GM12891 (cell line): Measurements from ENCODE around the genes LONP1, CLPP and DENND1C.

GRCh38 chr19:5695629-5695936 lies 5.5 kb downstream of the RPL36 start:
- RRBS = 0% methylated on average over 2 of the region's 11 CpGs

DNA sequence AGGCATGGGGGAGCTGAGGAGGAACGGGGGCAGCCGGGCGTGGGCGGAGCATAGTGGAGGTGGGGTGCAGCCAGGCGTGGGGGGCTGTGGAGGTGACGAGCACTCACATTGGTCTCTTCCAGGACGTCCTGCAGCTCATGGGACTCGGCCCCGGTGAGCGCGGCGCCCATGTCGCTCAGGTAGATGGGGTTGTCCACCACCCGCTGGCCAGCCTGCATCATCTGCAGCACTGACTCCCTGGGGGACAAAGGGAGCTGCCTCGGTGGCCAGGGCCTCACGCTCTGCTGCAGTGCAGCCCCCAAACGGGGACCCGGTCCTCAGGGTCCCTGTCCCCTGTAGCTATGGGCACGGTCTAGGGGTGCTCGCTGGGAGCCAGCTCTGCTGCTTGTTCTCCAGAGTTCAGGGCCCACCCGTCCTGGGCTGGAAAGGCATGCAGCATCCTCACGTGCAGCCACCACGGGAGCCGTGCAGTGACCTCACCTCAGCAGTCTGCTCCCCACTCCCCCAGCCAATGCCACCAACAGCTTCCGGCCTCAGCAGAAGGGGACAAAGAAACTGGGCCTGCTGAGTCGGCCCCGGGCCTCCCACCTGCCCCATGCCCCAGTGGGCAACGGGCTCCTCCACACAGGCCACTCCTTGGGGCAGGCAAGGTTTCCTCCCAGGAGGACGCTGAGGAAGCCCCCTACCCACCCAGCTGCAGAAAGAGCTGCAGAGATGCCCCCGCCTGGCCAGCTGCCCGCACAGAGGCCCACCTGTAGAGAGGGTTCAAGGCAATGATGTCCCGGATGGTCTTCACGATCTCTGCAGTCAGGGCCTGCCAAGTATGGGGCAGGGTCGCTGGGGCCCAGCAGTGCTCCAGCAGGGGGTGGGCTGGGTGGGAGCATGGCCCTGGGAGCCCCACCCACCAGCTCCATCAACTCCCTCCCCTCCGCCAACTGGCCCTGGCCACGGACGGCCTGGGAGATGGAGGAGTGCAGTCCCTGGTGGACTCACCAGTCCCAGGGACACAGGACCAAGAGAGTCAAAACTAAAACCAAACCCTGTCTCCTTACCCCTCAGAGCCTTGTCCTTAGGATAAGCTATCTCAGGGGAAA lies 12.0 kb downstream of the LONP1 start:
- RRBS = no CpG with 5 or more reads among the region's 37 CpGs

DNA sequence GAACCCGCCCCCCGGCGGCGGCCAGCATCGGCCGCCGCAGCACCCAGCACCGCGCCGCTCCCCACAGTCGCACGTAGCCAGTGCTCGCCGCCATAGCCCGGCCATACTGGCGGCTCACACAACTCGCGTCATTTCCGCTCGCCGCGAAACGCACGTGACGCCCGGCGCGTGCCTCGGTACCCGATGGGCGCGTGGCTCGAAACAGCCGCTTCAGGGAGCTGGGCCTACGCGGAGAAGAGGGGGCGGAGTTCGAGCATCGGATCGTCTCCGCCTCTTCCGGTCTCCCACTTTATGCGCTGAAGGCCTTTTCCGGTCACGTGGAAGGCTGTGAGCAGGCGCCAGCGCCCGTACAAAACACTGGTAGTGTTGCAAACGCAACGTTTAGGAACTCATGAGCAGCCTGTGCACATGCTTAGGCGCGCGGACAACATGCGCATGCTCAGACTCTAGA lies at the start of gene LONP1:
Gene LONP1, minus strand, starts transcription at position 108 of the 451 bp plus-strand sequence.
- RRBS = under 1% methylated on average over 23 of the region's 54 CpGs

DNA sequence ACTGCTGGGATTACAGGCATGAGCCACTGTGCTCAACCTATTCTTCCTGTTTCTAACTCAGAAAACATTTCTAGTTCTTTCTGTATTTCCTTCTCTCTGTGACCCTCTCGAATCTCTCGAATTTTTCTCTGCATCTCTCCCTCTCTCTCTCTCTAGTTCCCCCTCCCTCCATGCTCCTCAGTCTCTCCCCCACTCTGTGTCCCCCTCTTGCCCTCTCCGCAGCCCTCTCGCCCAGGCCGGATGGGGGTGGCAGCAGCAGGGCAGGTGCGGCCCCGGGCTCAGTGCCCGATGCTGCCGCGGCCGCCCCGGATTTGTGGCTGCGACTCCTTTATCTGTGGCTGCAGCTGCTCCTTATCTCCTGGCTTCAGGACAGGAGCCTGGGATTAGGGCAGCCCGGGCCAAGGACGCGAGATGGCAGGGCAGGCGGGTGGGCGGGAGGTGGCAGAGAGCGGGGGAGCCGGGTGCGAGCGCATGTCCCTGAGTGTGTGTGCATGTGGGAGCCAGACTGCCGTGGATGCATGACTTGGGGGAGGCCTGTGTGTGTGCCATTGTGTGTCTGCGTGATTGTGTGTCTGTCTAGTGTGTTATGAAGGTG lies 5.7 kb upstream of the NRTN start:
- RRBS = 44% methylated on average over 9 of the region's 24 CpGs

GRCh38 chr19:5828462-5828775 lies 11.1 kb downstream of the FUT6 start:
- RRBS = no CpG with 5 or more reads among the region's 18 CpGs

DNA sequence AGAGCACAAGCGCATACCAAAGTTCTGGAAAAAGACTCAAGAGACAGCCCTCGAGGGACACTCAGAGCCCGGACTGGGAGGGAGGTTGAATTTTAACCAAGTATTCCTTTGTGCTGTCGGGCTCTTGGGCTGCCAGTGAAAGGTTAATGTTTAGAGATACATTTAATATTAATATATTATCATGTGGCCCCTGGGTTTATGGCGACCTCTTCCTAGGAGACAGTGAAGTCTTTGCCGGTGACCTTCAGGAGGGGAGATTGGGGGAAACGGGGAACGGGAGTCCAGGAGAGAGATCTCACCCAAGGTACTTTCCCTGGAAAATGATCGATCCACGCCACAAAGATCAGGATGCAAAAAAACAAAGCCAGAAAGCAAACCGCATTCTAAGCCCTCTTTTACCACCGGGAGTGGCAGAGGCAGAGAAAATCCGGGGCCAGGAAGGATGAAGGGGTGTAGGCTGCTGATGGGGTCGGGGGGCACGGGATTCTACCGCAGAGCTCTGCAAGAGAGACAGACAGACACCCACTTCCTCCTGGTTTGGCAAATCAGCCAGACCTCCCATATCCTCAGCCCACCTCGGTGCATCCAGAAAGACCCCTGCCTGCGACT lies 1.5 kb downstream of the FUT6 start:
- RRBS = no CpG with 5 or more reads among the region's 18 CpGs

DNA sequence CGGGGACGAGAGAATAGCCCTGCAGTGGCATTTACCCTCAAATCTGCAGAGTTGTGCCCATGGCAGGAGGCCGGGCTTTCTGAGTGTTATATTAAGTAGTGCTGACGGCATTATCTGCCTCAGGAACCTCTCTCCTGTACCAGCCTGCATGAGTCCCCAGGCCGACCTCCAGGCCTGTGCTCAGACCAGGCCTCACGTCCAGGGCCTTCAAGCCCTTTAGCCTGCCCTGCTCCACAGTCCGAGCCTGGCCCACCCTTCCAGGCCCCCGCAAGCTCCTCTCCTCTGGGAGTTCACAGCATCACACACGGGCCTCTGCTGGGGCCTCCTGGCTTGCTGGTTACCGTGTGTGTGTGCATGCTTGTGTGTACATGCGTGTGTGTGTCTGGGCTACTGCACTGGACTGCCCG lies 26.8 kb downstream of the CAPS start:
- RRBS = no CpG with 5 or more reads among the region's 12 CpGs

DNA sequence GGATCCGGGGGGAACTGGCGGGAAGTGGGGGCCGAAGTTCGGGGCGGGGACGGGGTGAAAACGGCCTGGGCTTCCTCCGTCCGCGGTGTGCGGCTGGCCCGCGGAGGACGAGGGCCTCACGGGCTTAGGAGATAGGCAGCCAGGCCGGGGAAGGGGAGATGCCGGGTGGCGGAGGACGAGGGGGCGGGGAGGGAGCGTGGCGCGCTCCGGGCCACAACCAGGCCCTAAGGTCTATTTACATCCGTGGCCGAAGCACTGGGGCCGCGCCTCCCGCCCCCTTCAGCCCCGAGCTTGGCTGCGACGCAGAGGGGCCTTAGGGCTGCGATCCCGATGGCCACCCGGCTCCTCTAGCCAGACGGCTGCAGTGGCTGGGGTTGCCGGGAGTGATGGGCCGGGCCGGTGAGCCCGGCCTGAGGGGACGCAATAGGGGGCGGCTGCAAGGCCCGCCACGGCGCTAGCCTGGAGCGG lies 420 bp downstream of the RANBP3 start:
- RRBS = 2% methylated on average over 8 of the region's 46 CpGs

DNA sequence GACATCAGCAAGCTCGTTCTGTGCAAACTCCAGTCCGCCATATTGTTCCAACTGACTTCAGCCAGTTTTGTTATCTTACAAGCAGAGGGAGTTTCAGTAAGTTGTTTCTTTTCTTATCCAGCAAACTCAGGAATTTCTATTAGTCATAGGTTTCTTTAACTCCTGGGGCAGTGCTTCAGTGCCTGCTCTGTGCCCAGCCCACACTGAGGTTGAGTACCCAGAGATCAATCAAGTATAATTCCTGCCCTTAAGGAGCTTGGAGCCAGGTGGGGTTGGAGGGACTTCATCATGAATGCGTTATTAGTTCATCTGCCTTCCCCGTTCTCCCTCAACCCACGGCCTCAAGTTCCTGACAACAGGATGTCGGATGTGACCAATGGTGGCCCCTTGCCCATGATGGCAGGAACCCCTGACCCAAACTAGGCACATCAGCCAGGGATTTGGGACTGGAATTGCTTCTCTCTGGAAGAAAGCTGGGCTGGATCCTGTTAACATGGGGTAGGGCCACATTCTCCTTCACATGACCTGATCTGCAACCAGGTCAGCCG lies 7.6 kb upstream of the RANBP3 start:
- RRBS = no CpG with 5 or more reads among the region's 7 CpGs

DNA sequence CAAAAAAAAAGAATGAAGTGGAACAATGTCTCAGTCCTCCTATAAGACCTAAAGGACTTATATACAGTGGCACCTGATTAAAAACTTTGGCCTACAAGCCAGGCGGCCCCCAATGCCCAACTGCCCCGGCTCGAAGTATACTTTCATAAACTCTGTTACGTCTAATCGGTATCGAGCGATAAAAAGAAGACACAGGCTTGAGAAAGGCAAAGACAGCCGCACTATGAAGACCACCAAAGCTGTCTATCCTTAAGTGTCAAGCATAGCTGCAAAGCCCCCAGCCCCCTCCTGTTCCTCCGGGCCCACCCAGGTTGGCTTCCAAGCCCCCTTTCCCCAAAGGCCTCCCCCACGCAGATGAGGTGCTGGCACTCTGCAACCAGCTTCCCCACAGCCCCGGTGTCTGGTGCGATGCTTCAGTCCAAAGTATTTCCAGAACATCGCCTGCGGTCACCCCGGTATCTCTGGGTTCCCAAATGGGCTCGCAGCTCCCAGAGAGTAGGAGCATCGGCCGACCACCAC lies 20.4 kb upstream of the RANBP3 start:
- RRBS = 100% methylated on average over 1 of the region's 18 CpGs

DNA sequence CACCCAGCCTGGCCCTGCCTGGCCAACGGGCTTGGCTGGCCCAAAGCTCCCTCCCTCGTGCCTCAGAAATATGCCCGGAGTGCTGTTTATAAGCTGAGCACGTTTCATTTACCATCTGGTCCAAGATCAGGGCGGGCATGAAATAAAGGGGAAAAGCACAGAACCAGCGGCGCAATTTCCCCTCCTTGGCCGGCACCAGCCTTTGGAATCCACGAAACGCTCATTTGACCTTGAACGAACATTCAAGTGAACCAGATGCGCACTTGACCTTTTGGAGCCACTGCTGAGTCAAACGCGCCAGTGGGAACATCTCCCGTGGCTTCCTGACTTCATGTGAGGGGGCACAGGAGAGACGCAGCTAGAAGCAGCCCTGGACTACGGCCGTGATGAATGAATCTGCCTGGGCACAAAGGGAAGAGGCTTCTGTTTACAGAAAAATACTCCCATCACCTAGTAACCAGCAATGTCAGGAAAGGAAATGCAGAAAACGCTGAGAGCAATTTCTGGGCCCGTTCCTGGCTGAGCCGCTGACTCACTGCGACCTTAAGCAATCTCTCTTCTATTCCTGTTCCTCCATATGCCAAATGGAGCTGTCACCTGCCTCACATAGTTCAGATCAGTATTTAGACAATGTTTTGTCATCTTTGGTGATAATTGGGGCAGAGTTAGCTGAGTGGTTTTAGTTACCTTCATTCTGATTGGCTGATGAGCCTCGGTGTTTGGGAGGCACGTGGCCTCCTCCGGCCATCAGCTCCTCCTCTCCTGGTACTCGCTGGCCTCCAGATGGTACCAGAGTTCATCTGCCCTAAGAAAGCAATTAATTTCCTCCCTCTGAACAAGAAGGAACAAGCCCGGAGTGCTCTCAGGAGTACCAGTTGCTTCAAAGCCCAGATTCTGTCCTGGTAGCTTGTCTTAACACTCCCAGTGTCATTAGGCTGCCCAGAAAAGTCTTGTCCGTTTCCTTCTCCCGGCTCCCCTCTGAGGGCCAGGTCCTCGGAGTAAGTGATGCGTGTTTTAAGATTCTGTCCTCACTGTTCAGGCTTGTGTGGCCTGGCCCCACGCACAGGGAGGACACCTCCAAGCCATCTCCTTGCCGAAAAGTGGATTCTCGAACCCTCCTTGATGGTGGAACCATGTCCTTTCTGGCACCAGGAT lies 53.0 kb downstream of the RFX2 start:
- RRBS = no CpG with 5 or more reads among the region's 34 CpGs

GRCh38 chr19:6107711-6108235 lies 2.5 kb downstream of the RFX2 start:
- RRBS = no CpG with 5 or more reads among the region's 5 CpGs

DNA sequence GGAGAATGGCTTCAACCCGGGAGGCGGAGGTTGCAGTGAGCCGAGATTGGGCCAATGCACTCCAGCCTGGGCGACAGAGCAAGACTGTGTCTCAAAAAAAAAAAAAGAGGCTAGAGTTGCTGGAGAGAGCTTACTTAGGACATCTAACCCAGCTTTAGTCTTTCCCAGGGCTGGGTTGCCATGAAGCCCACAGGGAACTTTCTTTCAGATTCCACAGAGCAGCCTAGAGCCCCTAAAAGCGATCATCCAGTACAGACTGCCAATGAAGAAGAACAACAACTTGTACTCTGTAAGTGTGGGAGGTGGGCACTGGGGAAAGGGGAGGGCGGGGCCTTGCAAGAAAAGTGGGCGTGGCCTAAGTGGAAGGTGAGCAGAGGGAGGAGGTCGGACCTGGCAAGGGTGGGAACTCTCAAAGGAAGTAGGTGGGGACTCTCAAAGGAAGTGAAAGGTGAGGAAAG lies 25.6 kb downstream of the ACSBG2 start:
- RRBS = no CpG with 5 or more reads among the region's 8 CpGs

DNA sequence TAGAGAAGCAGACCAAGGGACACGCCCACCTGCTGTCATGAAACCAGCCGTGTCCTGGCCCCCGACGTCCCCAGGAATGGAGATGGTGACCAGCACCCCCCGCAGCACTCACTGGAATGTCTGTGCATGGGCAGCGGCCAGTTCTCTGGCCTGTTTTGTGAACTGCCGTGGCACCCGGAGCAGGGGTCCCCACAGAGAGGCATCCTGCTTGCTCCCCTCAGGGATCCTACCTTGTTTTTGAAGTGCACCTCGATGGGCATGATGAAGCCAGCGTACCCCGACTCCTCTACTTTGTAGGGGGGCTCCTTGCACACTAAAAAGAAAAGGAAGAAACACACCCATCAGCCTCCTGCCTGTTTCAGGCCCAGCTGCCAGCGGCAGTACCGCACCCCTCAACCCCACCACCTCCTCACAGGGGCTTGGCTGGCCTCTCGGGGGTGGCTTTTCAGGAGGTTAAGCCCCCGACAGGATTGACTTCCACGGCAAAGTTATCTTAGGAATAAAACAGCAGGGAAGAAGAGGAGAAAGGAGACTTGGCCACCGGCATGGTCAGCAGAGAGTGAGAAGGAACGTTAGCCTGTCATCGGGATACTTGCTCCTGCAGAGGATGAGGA lies 17.7 kb downstream of the MLLT1 start:
- RRBS = no CpG with 5 or more reads among the region's 19 CpGs

DNA sequence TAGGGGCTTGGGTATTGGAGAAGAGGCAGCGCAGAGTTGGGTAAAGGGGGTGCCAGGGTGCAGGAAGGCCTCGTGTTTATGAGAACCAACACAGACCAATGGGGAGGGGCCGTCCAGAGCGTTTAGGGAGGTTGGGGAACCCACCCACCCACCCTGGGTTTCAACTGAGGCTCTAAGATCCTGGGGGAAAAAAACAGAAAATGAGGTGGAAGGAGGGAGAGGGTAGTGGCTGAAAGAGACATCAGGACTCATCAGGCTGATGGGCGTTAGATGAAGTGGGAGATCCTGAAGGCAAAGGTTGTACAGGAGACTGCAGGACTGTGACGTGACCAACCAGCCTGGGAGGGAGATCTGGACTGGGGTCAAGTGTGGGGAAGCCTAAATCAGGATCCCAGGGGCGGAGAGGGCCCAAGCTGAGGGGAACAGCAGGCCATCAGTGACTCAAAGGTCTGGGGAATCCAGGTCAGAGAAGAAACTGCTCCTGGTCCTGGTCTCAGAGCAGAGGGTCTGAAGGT lies 1.4 kb downstream of the MLLT1 start:
- RRBS = no CpG with 5 or more reads among the region's 7 CpGs

DNA sequence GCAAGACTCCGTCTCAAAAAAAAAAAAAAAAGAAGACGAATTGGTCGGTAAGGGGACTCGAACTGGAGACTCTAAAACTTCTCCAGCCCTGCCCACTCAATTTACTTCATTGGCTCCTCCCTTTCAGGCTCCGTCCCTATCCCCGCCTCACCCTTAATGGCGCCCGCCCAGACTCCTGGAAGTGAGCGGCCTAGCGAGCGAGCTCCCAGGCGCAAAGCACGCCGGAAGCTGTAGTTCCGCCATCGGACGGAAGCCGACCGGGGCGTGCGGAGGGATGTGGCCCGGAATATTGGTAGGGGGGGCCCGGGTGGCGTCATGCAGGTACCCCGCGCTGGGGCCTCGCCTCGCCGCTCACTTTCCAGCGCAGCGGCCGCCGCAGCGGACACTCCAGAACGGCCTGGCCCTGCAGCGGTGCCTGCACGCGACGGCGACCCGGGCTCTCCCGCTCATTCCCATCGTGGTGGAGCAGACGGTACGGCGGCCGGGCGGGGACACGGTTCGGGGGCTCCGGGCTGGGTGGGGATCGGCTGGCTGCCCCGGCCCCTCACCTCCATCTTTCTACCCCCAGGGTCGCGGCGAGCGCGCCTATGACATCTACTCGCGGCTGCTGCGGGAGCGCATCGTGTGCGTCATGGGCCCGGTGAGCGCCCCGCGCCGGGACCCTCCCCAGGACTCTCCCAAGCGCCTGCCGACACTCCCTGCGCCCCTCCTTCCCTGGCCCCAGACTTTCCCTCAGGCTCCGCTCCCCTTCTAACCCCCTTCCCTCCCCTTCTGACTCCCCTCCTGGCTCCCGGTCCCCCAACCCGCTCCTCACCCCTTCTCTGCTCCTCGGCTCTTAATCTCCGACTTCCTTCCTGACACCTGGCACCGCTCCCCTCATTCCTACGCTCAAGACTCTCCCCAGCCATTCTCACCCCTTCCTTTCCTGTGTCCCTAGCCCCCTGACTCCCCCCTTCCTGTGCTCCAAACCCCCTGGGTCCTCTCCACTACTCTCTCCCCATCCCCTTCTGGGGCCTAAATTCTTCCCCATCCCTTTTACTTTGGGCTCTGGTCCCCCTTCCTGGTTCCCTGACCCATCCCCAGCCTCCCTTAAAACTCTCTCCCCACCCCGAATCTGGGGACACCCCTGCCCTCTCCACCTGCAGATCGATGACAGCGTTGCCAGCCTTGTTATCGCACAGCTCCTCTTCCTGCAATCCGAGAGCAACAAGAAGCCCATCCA lies at the start of gene CLPP:
Gene CLPP, plus strand, starts transcription at position 231 of the 1,222 bp plus-strand sequence.
- RRBS = 3% methylated on average over 12 of the region's 84 CpGs

GRCh38 chr19:6391758-6392001 lies 1.3 kb downstream of the GTF2F1 start:
- RRBS = no CpG with 5 or more reads among the region's 2 CpGs

GRCh38 chr19:6481599-6482414 lies at the start of gene DENND1C:
DENND1C (minus strand) TSS chr19:6481787.
- RRBS = no CpG with 5 or more reads among the region's 26 CpGs

DNA sequence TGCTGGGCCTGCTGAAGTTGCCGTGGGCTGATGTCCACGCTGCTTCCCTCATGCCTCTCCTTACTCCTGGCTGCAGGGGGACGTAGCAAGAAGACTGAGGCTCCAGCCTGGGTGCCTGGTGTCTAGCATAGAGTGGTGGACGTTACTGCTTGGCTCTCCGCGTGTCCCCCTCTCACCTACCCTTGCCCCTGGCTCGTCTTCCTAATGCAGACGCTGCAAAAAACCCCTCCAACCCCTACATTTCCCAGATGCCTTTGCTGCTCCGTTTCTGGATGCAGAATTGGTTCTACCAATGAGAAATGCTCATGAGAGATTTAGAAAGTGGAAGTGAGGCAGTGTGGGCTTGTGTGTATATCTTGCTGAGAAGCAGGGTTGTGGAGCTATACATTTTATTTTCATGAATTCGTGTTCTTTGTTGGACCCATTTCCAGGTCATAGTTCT lies 7.8 kb upstream of the DENND1C start:
- RRBS = no CpG with 5 or more reads among the region's 10 CpGs

DNA sequence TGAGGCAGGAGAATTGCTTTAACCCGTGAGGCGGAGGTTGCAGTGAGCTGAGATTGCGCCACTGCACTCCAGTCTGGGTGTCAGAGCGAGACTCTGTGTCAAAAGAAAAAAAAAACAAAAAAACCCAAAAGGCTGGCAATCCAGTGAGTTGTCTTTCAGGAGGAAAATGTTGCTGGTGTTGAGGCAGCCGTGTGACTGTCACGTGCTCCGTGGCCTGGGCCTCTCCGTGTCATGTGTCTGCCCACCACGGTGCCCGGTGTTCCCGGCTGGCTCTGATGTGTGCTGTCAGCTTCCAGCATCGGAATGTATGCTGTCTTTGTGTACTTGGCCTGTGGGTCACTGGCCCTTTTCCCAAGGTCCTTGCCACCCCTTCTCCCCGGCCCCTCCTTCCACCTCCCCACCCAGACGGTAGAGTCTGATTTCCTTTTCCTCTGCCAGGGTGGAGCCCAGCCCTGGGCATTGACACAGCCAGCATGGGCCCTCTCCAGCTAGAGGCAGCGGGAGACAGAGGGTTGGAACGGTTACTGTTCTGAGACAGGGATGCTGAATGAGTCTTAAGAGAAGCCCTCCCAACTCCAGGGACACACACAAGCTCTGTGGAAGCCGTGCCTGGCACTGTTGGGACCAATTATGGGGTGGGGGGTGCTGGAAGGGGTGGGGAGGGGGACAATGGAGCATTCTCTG lies 7.3 kb upstream of the TUBB4A start:
- RRBS = no CpG with 5 or more reads among the region's 17 CpGs